ENCODE measurements around a stretch of chr12.

DNA sequence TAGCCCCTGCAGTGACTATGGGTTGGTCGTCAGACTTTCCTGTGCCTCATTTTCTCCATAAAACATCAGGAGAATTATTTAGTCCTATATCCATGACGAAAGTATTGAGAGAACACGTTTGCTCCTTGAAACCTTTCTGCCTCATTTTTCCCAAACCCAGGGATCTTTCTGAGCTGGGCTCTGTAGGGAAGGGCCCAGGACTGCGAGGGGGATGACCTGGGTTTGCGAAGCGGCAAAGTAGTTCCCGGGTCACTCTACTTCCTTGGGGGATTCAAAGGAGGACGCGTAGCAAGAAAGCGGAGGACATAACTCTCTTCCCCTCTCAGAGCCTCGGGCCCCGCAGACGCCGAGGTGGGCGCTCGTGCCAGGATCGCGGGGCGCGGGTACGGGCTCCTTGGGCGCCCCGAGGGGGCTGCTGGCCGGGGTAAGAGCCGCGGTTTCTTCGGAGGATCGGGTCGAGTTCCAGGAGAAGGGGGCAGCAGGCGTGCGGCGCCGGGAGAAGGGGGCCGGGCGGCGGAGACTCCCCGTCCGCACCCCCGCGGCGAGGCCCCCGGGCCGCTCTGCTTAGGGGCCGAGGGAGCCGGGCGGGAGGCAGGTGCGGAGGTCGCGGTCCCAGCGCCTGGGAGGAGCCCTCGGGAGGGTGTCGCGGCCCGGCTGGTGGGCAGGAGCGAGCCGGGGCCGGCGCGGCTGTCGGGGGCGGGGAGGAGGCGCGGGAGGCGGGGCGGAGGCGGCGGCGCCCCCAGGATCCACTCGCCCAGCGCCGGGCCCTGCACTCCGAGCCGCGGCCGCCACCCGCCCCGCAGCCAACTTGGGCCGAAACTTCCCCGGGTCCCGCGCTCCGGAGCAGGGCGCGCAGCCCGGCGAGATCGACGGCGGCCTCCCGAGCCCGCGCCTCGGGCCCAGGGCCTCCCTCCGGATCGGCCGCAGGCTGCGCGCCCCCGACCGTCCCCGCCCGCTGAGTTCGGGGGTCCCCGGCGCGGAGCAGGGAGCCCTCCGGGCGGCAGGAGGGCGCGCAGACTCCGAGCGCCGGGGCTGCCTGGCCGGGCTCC is 64.5 kb downstream of the FBXL14 start:
- PRO-cap: no peak
- RAMPAGE, long total RNA: no peak

- PRO-cap: no peak
- RAMPAGE, long total RNA: no peak
Measured at GRCh38 chr12:1634115-1634706, 5.2 kb downstream of the WNT5B start.

GRCh38 chr12:1681094-1681544 is 9.8 kb upstream of the ADIPOR2 start:
- PRO-cap: no peak
- RAMPAGE, long total RNA: no peak

DNA sequence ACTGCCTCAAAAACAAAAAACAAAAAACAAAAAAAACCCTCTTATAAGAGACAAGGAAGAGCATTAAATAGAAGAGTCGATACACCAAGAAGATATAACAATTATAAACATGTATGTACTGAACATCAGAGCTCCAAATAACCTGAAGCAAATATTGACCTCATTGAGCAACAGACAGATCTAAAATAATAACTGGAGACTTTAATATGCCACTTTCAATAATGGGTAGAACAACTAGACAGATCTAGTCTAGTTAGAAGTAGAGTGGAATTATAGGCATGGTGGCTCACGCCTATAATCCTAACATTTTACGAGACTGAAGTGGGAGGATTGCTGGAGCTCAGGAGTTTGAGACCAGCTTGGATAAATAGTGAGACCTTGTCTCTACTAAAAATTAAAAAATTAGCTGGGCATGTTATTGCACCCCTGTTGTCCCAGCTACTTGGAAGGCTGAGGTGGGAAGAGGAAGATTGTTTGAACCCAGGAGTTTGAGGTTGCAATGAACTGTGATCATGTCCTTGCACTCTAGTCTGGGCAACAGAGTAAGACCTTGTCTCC is 55.7 kb downstream of the ADIPOR2 start:
- PRO-cap: no peak
- RAMPAGE, long total RNA: no peak

- PRO-cap: no peak
- RAMPAGE, long total RNA: no peak
Measured at GRCh38 chr12:1796798-1797117, 23.6 kb upstream of the LRTM2 start.

GRCh38 chr12:1800660-1801019 is 19.7 kb upstream of the LRTM2 start:
- PRO-cap: no peak
- RAMPAGE, long total RNA: no peak

DNA sequence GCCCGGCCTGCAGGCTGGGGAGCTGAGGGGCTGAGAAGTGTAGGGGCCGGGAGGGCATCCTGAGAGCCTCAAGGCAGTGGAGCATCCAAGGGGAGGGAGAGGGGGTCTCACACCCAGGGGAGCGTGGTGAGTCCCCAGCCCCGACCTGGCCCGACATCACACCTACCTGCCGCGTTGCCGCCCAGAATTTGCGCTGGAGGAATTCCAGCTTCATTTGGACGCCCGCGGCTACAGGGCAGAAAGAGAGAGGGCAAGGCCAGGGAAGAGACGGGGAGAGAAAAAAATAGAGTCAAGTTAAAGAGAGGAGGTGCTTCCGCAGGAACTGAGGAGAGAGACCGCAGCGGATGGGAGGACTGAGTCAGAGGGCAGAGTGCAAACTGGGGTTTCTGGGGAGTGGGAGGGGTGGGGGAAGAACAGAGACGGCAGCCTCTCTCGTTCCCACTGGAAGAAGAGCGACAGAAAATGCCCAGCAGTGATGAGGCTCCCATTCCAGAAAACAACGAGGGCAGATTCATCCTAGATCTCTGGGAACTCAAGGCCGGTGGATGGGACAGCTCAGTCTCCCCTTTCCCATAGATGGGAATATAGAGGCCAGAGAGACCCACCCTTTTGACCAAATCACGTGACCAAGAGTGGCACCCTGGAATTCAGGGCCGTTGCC is 8.7 kb upstream of the LRTM2 start:
- PRO-cap: no peak
- RAMPAGE, long total RNA: no peak

GRCh38 chr12:1812538-1813362 is 7.6 kb upstream of the LRTM2 start:
- PRO-cap: no peak
- RAMPAGE, long total RNA: no peak

DNA sequence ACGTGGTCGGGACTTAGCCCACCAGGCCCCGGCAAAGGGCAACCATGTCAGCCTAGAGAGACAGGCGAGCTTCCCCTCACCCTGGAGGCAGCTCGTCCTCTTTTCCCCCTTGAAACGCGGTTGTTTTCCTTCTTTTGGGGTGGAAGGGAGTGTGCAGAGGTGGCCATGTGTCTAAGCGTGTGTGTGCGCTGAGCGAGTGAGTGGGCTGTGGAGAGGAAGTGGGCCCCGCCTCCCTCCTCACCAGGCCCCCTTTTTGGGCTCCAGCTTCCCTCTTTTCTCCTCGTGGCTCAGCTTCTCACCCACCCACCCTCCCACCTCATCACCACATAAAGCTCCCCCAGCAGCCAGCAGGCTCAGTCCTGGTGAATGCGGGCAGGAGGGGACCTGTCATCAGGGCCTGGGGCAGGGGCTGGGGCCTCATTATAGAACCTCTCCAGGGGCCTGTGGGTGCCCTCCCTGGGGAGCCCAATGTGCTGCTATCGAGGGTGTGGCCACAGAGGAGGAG is 22.0 kb downstream of the LRTM2 start:
- PRO-cap: no peak
- RAMPAGE, long total RNA: no peak

- PRO-cap: no peak
- RAMPAGE, long total RNA: no peak
Measured at GRCh38 chr12:1936228-1937513, 18.2 kb upstream of the CACNA2D4 start.

DNA sequence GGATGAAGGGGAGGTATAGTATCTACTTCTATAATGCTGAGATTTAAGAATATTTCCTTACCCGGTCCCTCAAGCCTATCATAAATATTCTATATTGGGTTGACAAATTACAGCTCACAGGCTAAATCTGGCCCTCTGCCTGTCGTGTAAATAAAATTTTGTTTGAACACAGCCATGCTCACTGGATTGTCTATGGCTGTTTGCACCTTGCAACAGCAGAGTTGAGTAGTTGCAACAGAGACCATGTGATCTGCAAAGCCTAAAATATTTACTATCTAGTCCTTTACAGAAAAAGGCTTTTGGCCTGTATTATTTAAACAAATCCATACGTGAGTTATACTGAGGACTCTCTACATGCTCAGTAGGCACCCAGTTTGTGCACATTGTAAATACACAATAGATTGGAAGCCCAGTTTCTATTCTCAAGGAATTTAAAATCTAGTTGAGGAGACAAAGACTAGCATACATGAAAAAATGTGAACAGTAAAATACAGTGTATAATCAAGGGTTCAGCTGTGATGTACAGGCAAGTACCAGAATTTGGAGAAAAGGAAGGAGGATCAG is 8.0 kb upstream of the DCP1B start:
- PRO-cap: no peak
- RAMPAGE, long total RNA: no peak

- PRO-cap: no peak
- RAMPAGE, long total RNA: no peak
Measured at GRCh38 chr12:2075415-2075923, 22.7 kb downstream of the CACNA1C start.

DNA sequence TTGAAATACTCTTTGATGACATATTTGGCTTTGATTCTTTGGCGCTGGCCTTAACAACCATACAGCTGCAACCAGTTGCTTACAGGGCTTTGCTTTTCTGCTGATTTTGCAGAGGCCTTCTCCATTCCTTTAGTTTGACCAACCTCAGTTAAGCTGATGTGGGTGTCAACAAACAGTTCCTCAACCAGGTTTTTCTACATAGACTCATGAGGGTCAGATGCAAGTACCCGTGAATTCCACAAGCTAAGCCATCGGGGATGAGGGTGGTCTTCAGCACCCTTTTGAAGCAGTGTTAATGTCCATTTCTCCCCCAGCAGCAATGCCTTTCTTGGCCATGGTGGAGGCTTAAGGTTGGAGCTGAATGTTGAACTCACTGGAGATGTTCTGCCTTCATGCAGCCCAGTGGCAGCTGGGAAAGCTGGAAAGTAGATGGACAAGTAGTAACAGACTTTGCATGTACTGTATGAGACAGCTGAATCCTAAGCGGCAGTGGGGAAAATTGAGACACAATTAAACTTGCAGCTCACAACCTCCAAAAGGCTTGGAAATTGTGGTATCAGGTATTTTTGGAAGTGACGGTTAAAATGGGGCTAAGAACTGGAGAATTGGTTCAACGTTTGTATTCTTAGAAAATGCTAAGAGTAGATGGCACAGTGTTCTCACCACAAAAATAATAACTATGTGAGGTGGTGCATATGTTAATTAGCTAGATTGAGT is 103.9 kb downstream of the CACNA1C start:
- PRO-cap: no peak
- RAMPAGE, long total RNA: no peak

GRCh38 chr12:2179995-2180881 is 127.5 kb downstream of the CACNA1C start:
- PRO-cap: no peak
- RAMPAGE, long total RNA: no peak

GRCh38 chr12:2198782-2199192 is 146.0 kb downstream of the CACNA1C start:
- PRO-cap: no peak
- RAMPAGE, long total RNA: no peak

DNA sequence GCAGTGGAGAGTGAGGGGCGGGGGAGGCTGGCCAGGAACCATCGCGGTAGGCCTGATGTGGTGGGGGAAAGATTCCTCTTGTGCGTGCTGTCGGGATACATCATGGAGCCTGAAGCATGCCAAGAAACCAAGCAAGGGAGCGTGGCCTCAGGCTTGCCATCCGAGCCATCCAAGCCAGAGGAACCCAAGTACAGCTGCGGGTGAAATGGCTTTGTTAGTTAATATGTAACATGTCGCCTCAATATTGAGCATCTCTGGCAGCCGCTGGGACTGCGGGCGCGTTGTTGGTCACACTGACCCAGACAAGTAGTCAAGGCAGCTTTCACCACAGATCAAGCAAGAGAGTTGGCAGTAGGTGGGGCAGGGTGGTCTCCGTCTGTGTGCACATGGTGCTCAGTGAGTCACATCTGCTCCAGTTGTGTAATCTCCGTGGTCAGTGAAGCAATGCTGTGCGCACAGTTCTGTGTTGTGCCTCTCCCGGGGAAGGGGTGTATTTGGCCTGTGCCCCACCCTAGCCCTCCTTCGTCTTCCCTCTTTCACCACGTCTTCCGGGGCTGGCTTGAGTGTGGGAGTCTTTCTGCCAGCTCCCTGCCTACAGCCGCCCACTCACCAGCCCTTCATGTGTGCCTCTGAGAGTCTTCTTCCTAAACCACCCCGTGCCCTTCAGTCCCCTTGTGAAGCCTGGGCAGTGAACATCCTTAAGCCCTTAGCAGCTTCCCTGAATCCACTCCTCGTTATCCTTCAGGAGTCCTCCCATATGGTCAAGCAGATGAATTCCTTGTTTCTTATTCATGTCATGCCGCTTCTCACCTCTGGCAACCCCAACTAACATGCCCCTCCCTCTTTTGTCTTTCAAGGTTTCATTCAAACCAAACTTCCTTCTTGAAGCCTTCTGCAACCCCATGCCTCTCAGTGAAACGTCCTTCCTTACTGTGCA is 242.0 kb downstream of the CACNA1C start:
- PRO-cap: no peak
- RAMPAGE, long total RNA: no peak

DNA sequence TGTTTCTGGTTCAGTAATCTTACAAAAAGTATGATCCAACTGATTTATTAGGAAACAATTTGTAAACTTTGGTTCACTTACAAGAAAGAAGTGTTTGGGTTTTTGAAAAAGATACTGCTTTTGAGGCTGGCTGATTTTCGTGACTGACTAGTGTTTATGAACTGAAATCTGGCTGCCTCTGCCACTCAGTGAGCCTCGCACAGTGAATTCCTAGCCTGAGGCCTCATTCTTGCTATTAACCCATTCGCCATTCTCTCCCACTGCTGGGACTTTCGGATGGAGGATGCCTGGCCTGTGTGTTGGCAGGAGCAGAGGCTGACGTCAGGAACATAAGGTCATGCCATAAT is 249.2 kb downstream of the CACNA1C start:
- PRO-cap: no peak
- RAMPAGE, long total RNA: no peak

GRCh38 chr12:2799566-2800292 is 5.0 kb downstream of the FKBP4 start:
- PRO-cap: no peak
- RAMPAGE, long total RNA: no peak

GRCh38 chr12:2841077-2841402 is 6.2 kb upstream of the NRIP2 start:
- PRO-cap: no peak
- RAMPAGE, long total RNA: no peak

DNA sequence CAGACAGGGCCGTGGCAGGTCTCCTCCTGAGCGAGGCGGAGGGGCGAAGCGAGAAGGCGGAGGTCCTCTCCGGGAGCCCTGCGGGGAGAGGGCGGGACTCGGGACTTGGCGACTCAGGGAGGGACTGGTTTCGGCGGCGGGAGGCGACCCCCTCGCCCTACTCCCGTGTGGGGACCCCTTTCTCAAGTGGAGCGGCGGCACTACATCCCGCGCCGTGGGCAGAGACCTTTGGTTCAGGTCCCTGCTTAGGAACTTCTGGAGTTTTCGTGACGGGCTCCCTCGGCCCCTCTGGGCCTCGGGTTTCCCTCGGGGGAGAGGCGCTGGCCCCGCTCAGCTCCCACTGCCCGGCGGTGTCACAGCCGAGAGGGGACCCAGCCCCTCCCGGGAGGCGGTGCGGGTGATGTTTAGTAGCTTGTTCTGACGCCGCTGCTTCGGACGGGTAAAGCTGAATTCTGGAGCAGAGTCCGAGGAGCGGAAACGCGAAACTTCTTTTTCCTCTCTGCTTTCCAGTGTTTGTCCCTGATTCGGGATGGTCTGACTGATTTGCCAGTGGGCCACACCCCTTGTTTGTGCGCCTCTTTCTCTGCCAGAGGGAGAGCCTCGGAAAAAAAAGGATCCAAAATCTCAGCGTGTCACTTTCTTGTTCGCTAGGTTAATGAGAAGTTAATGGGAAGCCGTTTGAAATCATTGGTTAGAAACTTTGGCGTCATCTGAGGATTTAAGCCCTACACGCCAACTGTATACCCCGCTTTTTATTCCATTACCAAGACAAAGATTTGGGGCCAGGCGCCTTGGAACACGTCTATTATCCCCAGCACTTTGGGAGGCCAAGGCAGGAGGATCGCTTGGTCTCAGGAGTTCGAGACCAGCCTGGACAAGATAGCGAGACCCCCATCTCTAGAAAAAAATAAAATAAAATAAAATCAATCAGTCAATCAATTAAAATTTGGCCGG is 577 bp downstream of the TULP3 start:
- PRO-cap: no peak
- RAMPAGE, long total RNA: no peak